ENCODE measurements around a stretch of chr14.

GRCh38 chr14:105863841-105864634 lies 337.7 kb downstream of the TMEM121 start:
- CAGE, long polyA plus RNA: no peak
- RRBS: 83% methylated on average over 3 of the region's 22 CpGs

DNA sequence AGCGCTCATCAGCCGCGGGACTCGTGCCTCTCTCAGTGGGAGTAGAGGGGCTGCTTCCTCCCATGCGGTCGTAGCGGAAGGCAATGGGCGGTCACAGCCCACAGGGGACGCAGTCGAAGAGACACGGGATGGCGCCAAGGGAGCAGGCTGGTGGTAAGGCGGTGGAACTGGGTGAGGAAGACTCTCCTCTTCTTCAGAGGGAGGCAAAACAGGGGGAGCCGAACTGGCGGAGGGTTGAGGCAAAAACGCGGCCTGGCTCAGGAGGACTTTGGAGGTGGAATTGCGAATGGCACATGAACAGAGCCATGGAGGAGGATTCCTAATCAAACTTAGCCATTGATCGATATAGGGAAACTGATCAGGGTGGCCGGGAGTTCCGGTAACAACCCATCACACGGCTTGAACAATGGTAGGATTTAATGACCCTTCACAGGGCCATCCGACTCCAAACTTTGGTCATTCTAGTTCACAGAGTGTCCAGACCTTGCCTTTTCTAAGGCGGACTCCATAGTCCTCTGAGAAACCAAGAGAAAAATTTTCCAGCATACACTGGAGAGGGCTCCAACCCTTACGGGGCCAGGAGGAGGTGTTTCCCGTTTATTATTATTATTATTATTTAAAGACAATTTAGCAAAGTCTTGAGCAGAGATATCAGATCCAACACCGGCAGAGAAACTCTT lies 677.9 kb downstream of the TMEM121 start:
- CAGE, long polyA plus RNA: no peak
- RRBS: no CpG with 5 or more reads among the region's 27 CpGs

- CAGE, long polyA plus RNA: no peak
- RRBS: no CpG with 5 or more reads among the region's 4 CpGs
Observed at GRCh38 chr14:106268726-106269419, 742.5 kb downstream of the TMEM121 start.

DNA sequence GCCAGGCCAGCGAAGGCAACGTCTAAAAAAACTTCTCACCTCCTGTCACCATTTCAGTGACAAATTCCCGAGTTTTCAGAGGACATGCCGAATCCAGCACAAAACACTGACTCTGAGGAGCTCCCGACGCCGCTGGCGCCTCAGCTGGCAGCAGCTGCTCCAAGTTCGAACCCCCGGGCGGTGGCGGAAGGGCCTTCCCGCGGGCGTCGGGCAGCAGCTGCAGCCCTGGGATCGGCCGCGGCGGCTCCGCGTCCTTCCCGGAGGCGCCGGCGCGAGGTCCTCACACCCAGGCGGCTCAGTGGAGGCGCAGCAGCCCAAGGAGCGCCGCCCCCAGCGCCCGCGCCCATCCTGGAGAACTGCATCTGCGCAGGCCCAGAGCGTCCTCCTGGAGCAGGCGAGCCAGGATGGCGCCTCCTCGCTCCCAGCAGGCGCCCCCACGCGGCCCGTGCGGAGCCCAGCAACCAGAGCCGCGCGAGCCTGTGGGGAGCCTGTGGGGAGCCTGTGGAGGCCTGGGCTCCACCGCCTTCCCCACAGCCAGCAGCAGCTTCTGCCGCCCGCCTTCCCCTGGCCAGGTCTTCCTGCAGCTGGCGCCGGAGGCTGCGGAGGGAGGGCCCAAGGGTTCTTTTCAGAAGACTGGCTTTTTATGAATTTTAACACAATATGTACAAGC lies 872.5 kb downstream of the TMEM121 start:
- CAGE, long polyA plus RNA: no peak
- RRBS: 67% methylated on average over 7 of the region's 53 CpGs

GRCh38 chr14:106698568-106699386 lies 1172.4 kb downstream of the TMEM121 start:
- CAGE, long polyA plus RNA: no peak
- RRBS: no CpG with 5 or more reads among the region's 16 CpGs

GRCh38 chr14:106762391-106762849 lies 1236.0 kb downstream of the TMEM121 start:
- CAGE, long polyA plus RNA: no peak
- RRBS: no CpG with 5 or more reads among the region's 3 CpGs

DNA sequence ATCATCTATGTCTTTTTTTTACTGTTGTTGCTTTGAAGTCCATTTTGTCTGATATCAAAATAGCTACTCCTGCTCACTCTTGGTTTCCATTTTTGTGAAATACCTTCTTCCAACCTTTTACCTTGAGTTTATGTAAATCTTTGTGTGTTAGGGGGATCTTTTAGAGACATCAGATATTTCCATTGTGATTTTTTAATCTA lies 1320.2 kb downstream of the TMEM121 start:
- CAGE, long polyA plus RNA: no peak

All from osteoblast (primary cell).